HTR-8/SVneo (cell line): ENCODE measurements around the gene PABPN1.

GRCh38 chr14:22493147-22493497, 95.9 kb downstream of the DAD1 start:
- RRBS: no CpG with 5 or more reads among the region's 7 CpGs

- RRBS: no CpG with 5 or more reads among the region's 5 CpGs
Measured at GRCh38 chr14:22499498-22500006, 89.5 kb downstream of the DAD1 start.

DNA sequence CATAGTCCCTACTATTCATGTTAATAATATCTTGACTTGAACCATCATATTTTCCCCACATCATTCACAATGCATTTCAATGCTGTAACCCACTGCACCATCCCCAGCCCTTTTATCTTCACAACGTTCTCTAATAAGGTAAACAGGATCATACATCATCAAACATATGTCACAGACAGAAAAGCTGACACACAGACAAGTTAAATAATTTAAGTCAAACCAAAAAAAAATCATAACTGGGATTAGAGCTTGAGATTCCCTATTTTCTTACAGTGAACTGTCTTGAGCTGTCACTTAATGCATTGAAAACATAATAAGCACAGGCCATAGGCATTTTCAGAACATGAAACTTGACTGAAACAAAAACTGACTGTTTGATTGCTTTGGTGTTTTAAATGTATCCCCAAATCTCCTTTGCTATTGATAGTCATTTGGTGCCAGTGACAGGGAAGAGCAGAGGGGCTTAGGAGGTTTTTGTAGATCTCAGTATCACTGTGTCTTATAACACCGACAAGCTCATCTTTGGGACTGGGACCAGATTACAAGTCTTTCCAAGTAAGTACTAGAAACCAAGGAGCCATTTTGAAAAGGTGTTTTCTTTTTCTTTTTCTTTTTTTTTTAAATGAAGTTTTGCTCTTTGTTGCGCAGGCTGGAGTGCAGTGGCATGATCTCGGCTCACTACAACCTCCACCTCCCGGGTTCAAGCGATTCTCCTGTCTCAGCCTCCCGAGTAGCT, 81.7 kb downstream of the DAD1 start:
- RRBS: no CpG with 5 or more reads among the region's 7 CpGs

DNA sequence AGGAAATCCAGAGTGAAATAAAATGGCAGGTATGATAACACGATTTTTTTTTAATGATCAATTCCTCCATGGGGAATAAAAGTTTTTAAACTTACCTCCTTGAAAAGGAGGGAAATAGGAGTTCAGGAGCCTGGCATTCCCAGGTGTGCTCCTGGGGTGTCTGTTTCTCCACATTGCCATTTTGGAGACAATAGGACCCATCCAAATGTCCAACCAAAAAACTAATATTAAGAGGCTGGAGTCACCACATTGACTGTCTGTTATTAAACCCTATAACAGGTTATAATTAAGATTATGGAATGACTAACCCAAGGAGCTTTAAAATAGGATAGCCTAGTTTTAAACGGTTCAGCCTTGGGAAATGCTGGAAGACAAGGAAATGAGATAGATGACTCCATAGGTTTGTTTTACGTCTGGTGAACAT, 77.4 kb downstream of the DAD1 start:
- RRBS: no CpG with 5 or more reads among the region's 3 CpGs

- RRBS: no CpG with 5 or more reads among the region's 5 CpGs
Measured at GRCh38 chr14:22531237-22532057, 57.6 kb downstream of the DAD1 start.

- RRBS: no CpG with 5 or more reads among the region's 10 CpGs
Measured at GRCh38 chr14:22545659-22546923, 42.9 kb downstream of the DAD1 start.

DNA sequence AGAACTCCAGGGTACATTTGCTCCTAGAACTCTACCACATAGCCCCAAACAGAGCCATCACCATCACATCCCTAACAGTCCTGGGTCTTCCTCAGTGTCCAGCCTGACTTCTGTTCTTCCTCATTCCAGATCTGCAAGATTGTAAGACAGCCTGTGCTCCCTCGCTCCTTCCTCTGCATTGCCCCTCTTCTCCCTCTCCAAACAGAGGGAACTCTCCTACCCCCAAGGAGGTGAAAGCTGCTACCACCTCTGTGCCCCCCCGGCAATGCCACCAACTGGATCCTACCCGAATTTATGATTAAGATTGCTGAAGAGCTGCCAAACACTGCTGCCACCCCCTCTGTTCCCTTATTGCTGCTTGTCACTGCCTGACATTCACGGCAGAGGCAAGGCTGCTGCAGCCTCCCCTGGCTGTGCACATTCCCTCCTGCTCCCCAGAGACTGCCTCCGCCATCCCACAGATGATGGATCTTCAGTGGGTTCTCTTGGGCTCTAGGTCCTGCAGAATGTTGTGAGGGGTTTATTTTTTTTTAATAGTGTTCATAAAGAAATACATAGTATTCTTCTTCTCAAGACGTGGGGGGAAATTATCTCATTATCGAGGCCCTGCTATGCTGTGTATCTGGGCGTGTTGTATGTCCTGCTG, 37.4 kb downstream of the DAD1 start:
- RRBS: no CpG with 5 or more reads among the region's 8 CpGs

DNA sequence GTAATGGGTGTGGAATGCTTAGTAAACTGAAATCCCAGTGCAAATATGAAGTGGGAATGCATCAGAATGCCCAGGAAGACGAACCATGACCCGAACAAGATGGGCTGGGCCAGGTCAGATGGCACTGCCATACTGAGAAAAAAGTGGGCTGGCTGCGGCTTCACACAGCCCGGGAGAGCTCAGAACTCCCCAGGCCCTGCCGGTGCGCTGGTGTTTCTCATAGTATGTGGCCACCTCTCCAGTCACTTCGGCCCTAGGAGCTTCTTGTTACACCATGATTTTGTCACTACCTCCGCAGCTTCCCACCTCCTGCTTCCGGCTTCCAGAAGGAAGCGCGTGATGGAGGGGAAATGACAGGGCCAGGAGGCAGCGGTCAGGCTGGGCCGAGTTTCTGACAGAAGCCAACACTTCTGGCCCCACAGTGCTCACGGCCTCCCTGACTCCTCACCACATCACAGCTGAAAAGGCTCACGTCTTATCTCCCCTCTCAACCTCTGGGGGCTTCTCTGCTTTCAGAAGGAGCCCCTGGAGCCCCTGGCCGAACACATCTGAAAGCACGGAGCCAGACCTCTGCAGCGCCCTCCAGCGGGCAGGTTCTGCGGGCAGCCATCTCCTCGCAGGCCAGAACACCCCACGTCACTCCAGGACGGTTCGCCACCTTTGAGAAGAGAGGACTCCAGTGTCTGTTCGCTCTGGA, 30.7 kb downstream of the DAD1 start:
- RRBS: 98% methylated on average over 4 of the region's 25 CpGs

GRCh38 chr14:22563738-22564427, 25.1 kb downstream of the DAD1 start:
- RRBS: no CpG with 5 or more reads among the region's 7 CpGs

DNA sequence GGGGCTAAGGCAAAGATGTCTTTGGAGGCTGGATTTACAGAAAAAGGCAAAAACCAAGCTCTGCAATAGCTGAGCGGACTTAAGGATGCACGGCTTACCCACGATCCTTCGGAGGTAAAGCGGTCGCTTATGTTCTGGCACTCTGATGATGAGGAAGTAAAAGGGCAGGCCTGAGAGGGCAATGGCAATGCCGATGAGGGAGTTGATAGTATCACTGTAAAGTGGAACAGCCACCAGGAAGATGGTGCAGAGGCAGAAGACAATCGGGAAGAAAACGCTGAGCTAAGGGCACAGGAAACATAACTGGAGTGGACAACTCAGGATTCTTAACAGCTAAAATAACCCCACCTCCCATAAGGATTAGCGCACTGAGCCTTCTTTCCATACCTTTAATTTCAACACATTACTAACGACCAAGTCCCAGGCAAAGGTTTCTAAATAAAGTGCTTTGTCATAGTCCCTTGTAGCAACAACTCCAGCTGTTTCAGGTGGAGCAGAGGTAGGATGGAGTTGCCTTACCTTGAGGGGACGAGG, 7.4 kb downstream of the OXA1L start:
- RRBS: no CpG with 5 or more reads among the region's 12 CpGs

DNA sequence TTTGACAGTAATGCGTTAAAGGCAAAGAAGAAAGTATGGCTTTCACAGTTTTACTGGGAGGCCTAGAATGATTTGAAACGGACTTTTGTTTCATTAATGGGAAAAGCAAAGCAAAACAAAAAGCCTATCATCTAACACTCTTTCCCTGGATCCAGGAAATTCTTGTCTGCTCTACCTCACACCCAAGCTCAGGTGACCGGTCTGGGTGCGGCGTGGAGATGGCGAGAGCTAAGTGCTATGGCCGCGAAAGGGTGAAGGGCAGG, 6.4 kb upstream of the SLC7A7 start:
- RRBS: no CpG with 5 or more reads among the region's 8 CpGs

DNA sequence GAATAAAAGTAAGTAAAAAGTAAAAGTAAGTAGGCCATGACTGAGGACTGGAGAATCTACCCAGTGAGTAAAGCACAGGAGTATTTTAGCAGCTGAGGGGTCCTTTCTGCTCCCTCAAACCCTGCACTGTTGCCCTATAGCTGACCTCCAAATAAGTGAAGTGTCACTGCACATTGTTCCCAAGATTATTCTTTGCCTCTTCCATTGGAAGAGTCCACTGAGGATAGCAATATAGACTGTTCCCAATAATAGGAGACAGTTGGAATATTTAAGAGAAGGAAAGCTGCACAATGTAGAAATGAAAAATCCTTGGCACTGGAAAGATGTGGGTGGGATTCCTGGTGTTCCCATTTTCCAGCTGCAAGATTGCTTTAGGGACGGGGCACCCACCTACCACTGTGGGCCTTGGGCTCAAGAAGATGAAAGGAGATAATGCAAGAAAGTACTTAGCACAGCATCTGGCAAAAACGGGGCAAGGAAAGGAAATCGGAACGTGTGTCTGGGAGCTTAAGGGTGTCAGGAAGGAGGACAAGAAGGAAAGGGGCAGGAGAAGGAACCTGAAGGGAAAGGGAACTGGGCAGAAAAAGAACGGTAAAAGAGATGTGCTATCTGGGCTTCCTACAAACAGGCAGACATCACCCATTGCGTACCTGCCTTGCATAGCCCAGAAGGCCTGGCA, 1.2 kb upstream of the REM2 start:
- RRBS: no CpG with 5 or more reads among the region's 6 CpGs

DNA sequence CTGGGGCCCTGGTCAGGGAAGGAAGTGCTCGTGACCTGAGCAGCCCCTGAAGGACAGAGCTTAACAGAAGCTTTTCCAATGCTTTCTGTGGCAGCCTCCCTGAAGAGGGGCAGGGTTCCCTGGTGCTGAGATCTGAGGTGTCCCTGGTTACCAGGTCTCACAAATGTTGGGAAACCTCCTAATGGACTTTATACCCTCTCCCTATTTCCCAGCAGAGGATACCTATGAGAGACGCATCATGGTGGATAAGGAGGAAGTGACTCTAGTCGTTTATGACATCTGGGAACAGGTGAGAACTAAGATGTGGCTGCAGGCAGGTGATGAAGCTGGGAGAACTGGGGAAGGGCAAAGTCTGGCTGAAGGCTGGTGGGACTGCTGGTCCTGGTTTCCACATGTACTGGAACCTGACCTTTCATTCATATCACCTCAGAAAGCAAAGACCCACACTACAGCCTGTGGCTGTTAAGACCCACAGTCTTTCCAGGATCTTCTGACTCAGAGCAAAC, 2.1 kb downstream of the REM2 start:
- RRBS: no CpG with 5 or more reads among the region's 3 CpGs

GRCh38 chr14:23033963-23034314, 761 bp downstream of the PSMB5 start:
- RRBS: no CpG with 5 or more reads among the region's 5 CpGs

DNA sequence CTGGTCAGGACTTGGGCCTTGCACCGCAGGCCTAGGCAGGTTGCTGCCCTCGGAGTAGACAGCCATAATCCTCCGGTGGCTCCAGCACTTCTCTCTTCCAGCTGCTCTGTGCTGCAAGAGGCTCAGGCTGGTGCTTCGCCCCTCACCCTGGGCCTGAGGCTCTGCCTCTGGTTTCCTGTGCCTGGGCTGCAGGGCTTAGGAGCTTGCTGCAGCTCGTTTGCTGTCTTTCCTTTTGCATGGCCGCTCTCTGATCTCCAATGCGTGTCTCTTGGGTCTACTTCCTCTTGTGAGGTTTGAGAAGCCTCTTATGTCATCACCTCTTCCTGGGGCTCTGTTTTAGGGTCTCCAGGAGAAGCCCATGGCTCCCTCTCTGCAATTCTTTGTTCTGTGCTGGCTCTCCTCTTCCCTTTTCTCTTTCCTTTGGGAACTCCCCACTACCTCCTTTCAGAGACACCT, 969 bp upstream of the CEBPE start:
- RRBS: no CpG with 5 or more reads among the region's 7 CpGs

GRCh38 chr14:23321376-23321910, at the start of gene PABPN1:
PABPN1 (plus strand) TSS chr14:23321457.
- RRBS: 1% methylated on average over 13 of the region's 61 CpGs

GRCh38 chr14:23324342-23324820, 3.1 kb downstream of the PABPN1 start:
- RRBS: no CpG with 5 or more reads among the region's 3 CpGs

GRCh38 chr14:23361218-23361962, 3.6 kb downstream of the EFS start:
- RRBS: no CpG with 5 or more reads among the region's 3 CpGs

GRCh38 chr14:23366121-23367058, 1.4 kb upstream of the EFS start:
- RRBS: 64% methylated on average over 10 of the region's 51 CpGs

GRCh38 chr14:23384442-23385089, 7.7 kb downstream of the CMTM5 start:
- RRBS: no CpG with 5 or more reads among the region's 25 CpGs